ENCODE data around the genes HSPA4L and PGRMC2.

DNA sequence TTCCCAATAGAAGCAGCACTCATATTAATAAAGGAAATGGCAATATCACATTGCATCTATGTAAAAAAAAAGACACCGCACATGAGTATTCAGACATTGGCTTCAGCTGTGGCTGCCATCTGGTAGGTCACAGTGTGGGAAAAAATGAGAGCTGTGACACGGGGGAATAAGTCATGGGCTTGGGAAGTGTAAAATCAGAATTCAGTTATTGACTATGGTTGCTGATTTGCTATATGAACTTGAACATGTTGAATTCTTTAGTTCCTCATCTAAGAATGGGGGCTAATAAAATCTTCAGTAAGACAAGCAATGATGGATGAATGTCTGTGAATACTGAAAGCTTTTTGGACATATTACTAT is 221.2 kb downstream of the ANKRD50 start:
- RAMPAGE, long total RNA = no peak
- RRBS = no CpG with 5 or more reads among the region's 2 CpGs

DNA sequence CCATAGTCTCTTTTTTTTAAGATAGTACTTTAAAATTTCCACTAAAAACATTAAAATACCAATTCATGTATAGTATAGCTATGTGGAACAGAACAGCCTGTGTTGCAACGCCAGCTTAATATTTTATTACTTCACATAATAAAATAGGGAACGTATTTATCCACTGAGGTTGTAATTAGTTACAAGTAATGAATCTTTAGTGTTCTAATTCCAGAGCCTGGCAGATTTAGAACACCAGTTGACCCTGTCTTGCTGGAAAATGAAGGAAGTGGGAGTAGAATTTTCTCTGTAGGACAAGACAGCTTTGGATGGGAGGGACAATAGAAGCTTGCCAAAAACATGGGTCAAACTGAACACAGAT is 20.0 kb downstream of the FAT4 start:
- RAMPAGE, long total RNA = no peak
- RRBS = no CpG with 5 or more reads among the region's 2 CpGs

DNA sequence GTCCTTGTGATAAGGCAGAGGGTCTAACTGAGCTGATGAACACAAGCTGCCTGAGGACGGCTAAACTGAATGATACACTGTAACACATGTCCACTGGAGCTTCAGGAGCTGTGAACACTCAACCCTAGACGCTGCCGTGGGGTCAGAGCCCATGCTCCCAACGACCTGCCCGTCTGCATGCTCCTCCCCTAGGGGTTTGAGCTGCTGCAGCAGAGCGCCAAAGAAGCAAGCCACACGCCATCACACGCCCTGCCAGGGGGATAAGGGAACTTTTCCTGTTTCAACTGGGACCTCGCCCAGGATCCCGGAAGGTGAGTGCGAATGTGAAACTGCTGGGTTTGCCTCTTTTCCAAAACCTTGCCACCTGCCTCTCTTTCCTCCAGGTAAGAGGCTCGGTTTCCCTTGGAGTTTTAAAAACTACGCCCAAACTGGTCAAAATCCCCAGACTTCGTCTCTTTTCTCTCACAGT is 361.9 kb downstream of the FAT4 start:
- RAMPAGE, long total RNA = no peak
- RRBS = no CpG with 5 or more reads among the region's 14 CpGs

DNA sequence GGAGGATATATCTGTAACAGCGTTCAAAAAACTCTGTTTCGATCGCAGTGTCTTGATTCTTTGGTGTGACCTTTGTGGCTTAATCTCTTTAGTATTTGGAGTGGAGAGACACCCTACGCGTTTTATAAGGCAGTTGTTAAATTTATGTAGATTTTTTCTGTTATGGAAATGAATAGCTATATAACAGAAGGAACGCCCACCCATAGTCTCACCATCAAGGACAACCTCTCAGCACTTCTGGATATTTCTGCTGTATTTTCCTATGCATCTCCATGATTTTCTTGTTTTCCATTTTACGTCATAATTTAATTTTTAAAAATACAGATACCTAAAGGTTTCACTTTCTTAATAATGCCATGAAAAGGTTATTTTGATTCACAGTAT is 705 bp downstream of the INTU start:
- RAMPAGE, long total RNA = no peak
- RRBS = no CpG with 5 or more reads among the region's 7 CpGs

DNA sequence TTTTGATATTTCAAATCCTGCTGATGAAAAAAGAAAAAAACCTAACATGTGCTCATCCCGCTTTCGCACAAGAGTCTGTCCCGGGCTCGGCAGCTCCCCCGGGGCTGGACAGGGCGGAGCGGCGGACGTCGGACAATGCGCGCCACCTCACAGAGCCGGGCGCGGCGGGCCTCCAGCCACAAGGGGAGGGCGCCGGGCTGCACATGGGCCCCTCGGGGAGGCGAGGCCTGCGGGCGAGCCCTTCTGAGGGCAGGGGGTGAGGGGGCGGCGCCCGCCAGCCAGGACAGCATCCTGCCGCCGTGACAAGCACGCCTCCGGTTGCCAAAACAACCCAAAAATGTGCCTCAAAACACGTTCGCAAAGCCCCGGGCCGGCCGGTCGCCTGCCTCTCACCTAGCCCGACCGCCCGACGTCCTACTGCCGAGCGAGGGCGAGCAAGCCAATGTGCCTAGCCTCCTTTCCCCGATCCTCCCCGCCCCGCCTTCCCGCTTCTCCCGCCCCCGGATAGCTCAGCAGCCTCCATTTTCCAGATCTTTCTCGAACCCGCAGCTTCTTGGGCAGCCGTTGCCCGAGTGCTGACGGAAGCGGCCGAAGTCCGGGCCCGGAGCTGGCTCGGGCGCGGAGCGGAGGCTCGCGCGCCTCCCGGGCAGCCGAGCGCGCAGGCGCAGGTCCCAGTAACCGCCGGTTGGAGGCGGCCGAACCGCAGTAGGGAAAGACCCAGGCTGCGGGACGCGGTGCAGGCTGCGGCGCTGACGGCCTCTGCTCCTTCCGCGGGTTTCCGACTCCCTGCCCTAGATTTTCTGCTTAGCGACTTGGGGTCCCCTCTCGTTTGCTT is at the start of gene HSPA4L:
TSS of gene HSPA4L (plus strand) at position 705 of the 835 bp plus-strand sequence.
- RAMPAGE, long total RNA = start-site peak on the plus strand centred at position 709 of the sequence, 13 bp wide, 8 and 7 reads in 2 replicates
- RRBS = 3% methylated on average over 39 of the region's 85 CpGs

- RAMPAGE, long total RNA = no peak
- RRBS = no CpG with 5 or more reads among the region's 9 CpGs
These were observed 1.9 kb downstream of the HSPA4L start for GRCh38 chr4:127783942-127784484.

GRCh38 chr4:128241456-128242075 is 46.0 kb downstream of the PGRMC2 start:
- RAMPAGE, long total RNA = no peak
- RRBS = no CpG with 5 or more reads among the region's 4 CpGs

GRCh38 chr4:128269736-128270320 is 17.8 kb downstream of the PGRMC2 start:
- RAMPAGE, long total RNA = no peak

GRCh38 chr4:128286909-128287879 is at the start of gene PGRMC2:
Gene PGRMC2 (minus strand): TSS chr4:128287813.
- RAMPAGE, long total RNA = no peak
- RRBS = 2% methylated on average over 12 of the region's 71 CpGs

DNA sequence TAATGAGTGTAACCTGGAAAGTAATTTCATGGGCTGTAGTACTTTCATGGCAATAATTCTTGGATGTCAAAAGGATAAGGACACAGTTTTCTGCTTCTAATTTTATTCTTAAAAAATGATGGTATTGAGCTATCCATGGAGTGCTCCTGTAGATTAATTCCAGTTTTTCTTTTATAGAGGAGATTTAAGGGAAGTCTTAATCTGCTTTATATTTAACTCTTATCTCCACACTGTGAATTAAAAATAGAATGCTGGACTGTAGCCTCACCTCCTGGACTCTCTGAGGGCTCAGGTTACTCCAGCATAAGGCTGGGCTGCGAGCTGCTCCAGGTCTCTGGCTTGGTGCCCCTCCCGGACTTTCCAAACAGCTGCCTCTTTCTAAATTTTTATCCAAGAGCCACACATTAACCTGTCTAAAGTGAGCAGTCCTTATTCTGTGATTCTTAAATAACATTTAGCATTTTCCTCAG is 218.8 kb upstream of the JADE1 start:
- RAMPAGE, long total RNA = no peak
- RRBS = no CpG with 5 or more reads among the region's 2 CpGs

- RAMPAGE, long total RNA = no peak
- RRBS = no CpG with 5 or more reads among the region's 9 CpGs
These were observed 62.4 kb downstream of the JADE1 start for GRCh38 chr4:128871767-128872484.

DNA sequence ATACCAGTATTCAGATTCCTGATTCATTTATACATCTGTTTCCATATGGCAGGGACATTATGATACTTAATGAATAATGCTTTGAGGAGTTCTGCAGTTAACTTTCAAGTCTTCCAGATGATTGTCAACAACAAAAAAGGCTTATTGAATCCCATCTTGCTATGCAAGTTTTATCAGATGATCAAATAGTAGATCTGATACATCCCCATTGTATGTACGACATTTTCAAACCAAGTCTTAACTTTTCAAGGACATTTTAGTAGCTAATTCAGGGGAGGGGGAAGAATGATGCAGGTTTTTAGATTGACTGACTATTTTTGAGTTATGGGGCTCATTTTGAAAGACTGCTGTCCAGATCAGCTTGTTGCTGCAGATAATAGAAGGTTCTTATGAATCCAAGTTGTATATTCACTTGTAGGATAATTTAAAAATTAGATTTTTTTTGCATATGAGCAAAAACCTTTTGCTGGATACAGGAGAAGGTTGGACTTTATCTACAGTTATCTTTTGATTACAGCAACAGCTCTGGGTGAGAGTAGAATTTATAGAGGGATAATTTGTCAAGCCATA is 64.3 kb downstream of the JADE1 start:
- RAMPAGE, long total RNA = no peak
- RRBS = no CpG with 5 or more reads among the region's 1 CpG

DNA sequence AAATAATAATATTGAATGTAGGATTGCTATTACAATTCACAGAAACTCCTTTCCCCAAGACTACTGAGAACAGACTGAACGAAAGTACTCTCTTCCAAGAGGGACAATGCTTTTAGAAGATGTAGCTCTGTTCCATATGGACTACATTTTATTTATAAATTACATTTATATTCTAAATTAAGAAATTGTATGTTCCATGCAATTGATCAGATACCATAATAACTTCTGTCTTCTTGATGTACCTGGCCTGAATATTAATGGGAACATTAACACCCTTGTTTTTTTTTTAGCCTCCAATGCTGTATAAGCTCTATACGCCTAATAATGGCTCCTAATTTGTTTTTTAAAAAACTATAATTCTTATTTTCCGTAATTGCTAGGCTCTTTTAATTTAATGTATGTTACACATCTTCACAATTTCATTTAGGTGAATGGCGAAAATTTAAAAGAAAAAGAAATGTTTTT is 266.1 kb downstream of the C4orf33 start:
- RAMPAGE, long total RNA = no peak
- RRBS = no CpG with 5 or more reads among the region's 4 CpGs

DNA sequence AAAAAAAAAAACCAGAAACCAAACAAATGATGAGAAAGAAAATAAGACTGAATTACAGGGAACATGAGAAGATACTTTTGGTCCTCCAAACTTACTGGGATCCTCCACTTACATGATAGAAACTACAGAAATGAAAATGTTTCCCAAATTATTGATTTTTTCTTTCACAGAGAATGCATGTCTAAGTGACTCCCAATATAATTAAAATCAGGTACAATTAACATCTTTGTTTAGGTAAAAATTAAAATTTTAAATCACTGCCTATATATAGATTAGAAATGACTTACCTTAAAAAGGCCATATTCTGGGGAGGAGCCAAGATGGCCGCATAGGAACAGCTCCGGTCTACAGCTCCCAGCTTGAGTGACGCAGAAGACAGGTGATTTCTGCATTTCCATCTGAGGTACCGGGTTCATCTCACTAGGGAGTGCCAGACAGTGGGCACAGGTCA is 757.7 kb downstream of the C4orf33 start:
- RAMPAGE, long total RNA = no peak
- RRBS = no CpG with 5 or more reads among the region's 4 CpGs

- RAMPAGE, long total RNA = no peak
- RRBS = no CpG with 5 or more reads among the region's 1 CpG
These were observed 959.0 kb downstream of the C4orf33 start for GRCh38 chr4:130055015-130055367.

DNA sequence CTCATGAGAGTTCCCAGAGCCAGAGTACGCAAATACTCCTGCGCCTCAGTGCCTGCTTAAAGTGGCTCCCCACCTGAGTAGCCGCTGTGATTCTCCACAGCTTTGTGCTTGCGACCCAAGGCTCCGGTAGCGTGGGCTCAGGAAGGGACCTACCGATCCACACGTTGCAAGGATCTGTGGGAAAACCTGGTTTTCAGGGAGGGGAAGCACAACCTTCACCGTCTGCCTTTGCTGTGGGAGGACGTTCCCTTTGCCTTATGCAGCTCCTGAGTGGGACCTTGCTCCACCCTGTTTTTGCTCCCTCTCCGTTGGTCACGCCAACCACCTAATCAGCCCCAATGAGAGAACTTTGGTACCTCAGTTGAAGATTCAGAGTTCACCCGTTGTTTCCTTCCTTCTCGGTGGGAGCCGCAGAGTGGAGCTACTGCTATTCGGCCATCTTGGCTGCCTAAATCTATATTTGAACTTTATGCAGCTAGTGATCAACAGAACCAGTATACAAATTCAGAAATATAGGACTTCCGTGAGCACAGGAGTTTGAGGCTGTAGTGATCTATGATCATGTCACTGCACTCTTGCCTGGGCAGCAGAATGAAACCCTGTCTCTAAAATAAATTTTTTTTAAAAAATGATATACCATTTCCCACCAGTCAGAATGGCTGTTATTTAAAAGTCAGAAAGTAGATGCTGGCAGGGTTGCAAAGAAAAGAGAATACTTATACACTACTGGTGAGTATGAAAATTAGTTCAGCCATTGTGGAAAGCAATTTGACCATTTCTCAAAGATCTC is 803.7 kb upstream of the PCDH10 start:
- RAMPAGE, long total RNA = no peak
- RRBS = no CpG with 5 or more reads among the region's 17 CpGs

DNA sequence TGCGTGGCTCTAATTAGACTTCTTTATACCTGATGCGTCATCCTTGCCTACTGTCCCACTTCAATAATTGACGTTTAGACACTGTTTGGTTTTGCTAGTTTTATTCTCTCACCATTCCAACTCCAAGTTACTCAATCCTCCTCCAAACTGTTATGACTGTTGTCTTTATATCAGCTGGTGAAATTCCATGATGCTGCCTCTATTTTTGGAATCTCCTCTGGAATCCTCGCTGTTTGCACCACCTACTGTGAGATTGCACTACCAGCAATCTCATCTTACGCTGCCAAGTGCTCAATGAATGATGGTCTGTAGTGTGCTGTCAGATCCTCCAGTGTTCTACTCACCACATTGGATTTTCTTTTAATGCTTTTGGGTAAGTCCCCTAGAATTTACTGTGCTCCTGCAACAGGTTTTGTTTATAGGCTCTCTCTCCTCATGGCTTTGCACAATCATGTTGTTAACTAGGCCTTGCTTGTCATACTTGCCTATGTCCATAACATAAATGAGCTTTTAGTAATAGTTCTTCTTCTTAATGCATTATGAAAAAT is 13.2 kb upstream of the PCDH18 start:
- RAMPAGE, long total RNA = no peak
- RRBS = no CpG with 5 or more reads among the region's 5 CpGs

GRCh38 chr4:138090373-138090941 is 151.7 kb downstream of the SLC7A11 start:
- RAMPAGE, long total RNA = no peak
- RRBS = no CpG with 5 or more reads among the region's 14 CpGs

GRCh38 chr4:138199378-138200249 is 42.5 kb downstream of the SLC7A11 start:
- RAMPAGE, long total RNA = no peak
- RRBS = no CpG with 5 or more reads among the region's 7 CpGs

DNA sequence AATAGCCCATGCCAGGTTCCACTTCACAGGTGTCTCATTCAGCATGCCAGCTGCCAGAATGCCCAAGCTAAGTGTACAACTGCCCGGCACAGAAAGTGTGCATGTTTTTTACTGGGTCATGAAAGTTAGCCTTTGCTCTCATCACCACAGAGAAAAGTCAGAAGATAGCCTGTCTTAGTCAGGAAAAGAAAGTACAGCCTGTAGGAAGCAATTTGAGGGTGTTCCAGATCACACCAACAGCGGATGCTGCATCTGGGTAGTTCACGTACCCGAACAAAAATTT is 818 bp downstream of the SLC7A11 start:
- RAMPAGE, long total RNA = no peak
- RRBS = no CpG with 5 or more reads among the region's 4 CpGs